OCI-LY7 (cell line): Measurements from ENCODE around the gene CASS4.

- PRO-cap, result no peak
- RAMPAGE, long total RNA, result no peak
Measured at GRCh38 chr20:52974095-52974925, 2.2 kb downstream of the TSHZ2 start.

- PRO-cap, result no peak
- RAMPAGE, long total RNA, result no peak
Measured at GRCh38 chr20:52984106-52984583, 12.0 kb downstream of the TSHZ2 start.

DNA sequence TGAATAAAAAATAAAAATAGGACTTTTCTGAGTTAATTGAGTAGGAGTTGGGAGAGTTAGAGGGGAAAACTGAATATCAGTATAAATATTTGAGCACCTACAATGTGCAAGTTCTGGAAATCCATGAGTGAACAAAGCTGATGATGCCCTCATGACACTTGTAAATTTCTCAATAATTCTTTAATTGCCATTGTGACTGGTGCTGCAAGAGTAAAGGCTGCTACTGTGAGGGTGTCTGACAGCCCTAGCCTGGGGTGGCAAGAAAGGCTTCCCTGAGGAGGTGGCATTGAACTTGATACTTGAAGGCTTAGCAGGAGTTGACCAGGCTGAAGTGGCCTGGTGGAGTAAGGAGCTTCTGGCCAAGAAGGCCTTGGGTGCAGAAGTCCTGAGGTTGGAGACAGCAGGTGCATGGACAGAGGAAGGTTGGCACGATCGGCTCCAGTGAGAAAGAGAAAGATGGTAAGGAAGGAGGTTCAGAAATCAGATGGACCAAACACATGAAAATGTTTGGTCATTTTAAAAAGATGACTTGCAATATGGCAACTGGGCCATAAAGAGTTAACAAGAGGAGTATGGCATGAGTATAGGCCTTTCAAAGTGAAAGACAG lies 34.8 kb downstream of the TSHZ2 start:
- PRO-cap, result no peak
- RAMPAGE, long total RNA, result no peak

GRCh38 chr20:53503310-53503938 lies 90.2 kb downstream of the ZNF217 start:
- PRO-cap, result no peak
- RAMPAGE, long total RNA, result no peak

DNA sequence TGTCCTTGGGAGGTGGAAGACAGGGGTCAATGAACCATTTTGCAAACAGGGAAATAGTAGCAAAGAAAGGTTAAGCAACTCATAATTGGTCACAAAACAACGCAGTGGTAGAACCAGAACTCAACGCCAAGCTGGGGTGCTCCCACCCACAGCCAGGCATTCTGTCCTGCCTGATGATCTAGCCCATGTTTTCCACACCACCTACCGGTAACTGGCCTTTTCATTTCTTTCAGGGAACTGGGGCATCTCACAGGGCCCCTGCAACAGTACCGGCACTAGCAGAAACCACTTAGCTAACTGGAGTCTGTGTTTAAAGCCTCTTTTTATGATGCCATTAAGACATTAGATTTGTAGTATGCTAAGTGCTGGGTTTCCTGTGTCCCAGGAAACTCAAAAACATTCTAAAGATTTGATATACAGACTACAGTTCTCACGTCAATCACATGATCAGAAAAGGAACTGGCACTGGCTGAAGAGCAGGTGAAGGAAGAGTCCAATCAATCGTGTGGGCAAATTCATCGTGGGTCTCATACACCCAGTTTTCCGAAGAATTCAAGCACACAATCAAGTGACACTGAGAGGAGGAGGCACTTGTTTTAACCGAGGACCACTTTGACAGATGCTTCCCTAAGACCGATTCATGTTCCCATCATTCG lies 13.7 kb downstream of the ZNF217 start:
- PRO-cap, result no peak
- RAMPAGE, long total RNA, result no peak

DNA sequence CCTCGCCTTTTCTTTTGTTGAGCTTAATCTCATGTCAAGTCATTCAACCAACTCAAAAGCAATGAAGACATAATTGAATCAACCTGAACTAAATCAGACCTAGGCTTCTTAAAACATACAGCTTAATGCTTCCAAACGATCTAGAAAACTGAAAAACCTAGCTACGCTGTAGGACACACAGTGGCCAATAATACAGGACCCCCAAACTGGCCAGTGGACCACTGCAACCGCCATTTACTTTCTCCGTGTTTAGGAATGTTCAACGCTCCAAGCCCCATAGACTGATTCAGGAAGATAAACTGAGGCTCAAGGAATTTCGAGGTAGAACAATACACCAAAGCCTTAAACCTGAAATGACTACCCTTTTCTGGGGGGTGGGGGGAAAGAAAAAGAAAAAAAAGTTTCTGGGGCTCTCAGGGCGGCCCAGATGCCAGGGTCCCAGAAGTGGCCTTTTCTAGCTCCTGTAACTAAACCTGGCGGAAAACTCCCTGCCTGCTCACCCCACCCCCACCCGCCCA lies 1.6 kb downstream of the ZNF217 start:
- PRO-cap, result no peak
- RAMPAGE, long total RNA, result no peak

- PRO-cap, result bidirectional peak, plus-strand start at chr20:53623764, minus-strand start at chr20:53623510
- RAMPAGE, long total RNA, result start-site peak on the minus strand at chr20:53623510-53623531, 19 and 9 reads in 2 replicates
Measured at GRCh38 chr20:53623048-53624342, 29.9 kb upstream of the ZNF217 start.

GRCh38 chr20:53750950-53751683 lies 157.5 kb upstream of the ZNF217 start:
- PRO-cap, result bidirectional peak, plus-strand start at chr20:53751559, minus-strand start at chr20:53751463
- RAMPAGE, long total RNA, result no peak

DNA sequence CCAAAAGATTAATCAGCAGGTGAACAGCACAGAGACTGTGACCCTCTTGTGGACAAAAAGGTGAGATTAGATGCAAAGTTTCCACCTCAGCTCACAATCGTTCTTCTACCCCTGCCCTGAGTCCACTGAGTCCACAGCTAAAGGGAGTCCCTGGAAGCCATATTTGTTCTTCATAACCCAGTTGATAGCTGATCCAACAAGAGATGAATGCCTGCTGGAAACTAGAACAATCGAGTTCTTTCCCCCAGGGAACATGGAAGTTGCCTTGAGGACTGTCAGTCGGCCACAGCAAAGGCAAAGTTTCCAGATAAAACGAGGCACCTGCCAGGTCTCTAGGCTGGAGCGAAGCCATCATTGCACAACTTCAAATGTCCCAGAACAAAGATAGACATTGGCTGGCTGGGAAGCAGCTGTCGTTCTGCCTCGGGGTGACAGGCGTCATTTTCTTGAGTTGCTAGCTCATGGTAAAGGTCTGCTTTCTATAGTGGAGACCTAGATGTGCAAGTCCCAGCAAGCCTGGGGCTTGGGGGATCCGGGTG lies 184.3 kb upstream of the ZNF217 start:
- PRO-cap, result no peak
- RAMPAGE, long total RNA, result no peak

- PRO-cap, result no peak
- RAMPAGE, long total RNA, result no peak
Measured at GRCh38 chr20:53884968-53885428, 185.4 kb downstream of the BCAS1 start.

DNA sequence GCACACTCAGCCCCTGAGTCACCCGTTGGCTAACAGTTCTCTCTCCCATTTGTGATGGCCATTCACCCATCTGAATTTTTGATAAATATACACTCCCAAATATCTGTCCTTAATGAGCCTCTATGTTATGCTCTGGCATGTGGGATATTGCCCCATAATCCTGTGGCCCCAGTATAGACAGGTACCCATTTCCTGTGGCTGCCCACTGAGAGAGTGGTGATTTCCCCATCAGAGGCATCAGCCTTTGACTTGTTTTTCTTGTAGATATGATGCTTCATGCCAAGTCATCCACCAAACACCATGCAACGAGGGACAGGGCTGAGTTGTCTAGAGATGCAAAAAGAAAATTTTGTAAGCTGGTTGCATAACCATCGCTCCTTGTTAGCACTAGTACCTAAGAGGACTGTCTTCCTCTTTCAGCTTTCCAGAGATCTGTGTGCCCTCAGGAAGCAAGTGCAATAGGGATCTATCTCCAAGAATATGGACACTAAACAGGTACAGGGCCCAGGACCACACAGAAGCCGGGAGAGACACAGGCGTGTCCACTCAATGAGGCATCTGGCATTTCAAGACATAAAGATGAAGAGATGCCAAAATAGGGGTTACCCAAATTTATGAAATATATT lies 166.8 kb downstream of the BCAS1 start:
- PRO-cap, result no peak
- RAMPAGE, long total RNA, result no peak

- PRO-cap, result no peak
- RAMPAGE, long total RNA, result no peak
Measured at GRCh38 chr20:53957294-53957709, 113.1 kb downstream of the BCAS1 start.

GRCh38 chr20:54859670-54859960 lies 384.2 kb downstream of the DOK5 start:
- PRO-cap, result no peak
- RAMPAGE, long total RNA, result no peak

DNA sequence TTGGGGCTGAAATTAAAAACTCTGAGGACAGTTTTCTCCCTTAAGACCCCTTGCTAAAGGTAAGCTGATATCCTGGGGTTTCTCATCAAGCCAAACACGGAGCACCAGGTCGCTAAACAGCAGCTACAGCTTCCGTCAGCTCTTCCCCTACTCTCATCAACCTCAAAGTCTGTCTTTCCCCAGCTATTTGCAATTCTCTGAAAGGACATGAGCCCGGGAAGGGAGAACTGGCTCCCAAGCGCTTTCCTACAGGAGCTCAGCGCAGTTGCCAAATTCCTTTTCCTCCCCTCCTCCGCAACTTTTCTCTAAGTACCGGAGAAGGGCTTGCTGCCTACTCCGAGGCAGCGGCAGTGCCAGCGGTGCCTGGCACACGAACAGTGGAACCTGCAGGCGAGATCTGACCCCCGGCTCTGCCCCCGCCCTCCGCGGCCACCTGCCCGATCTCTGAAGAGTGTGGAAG lies 2.3 kb downstream of the CBLN4 start:
- PRO-cap, result no peak
- RAMPAGE, long total RNA, result no peak

- PRO-cap, result no peak
- RAMPAGE, long total RNA, result no peak
Measured at GRCh38 chr20:56146783-56147180, 101.8 kb upstream of the MC3R start.

DNA sequence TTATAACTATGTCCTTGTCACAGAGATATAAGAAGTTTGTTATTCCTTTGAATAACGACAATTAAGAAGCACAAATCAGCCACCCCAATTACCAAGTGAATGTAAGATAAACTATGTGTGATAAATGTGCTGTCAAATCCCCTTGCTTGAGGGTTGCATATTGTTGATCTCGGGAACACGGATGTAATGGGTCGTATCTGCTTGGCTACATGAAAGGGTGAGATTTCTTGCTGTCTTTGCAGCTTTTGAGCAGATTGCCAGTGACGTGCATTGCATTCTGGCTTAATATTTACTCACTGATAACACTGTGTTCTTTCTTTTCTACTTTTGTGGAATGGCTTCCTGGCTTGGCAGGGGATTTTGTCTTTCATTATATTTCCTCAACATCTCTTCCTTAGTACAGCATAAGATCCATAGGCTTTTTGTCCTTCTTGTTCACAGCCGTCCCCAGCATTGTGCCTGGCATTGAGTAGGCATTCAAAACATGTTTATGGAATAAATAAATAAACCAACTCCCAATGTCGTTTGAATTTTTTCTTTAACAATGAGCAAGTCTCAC lies 10.4 kb upstream of the FAM210B start:
- PRO-cap, result no peak
- RAMPAGE, long total RNA, result no peak

- PRO-cap, result no peak
- RAMPAGE, long total RNA, result no peak
Measured at GRCh38 chr20:56359310-56359764, 563 bp downstream of the FAM210B start.

- PRO-cap, result no peak
- RAMPAGE, long total RNA, result no peak
Measured at GRCh38 chr20:56403112-56404228, 8.6 kb upstream of the CASS4 start.

DNA sequence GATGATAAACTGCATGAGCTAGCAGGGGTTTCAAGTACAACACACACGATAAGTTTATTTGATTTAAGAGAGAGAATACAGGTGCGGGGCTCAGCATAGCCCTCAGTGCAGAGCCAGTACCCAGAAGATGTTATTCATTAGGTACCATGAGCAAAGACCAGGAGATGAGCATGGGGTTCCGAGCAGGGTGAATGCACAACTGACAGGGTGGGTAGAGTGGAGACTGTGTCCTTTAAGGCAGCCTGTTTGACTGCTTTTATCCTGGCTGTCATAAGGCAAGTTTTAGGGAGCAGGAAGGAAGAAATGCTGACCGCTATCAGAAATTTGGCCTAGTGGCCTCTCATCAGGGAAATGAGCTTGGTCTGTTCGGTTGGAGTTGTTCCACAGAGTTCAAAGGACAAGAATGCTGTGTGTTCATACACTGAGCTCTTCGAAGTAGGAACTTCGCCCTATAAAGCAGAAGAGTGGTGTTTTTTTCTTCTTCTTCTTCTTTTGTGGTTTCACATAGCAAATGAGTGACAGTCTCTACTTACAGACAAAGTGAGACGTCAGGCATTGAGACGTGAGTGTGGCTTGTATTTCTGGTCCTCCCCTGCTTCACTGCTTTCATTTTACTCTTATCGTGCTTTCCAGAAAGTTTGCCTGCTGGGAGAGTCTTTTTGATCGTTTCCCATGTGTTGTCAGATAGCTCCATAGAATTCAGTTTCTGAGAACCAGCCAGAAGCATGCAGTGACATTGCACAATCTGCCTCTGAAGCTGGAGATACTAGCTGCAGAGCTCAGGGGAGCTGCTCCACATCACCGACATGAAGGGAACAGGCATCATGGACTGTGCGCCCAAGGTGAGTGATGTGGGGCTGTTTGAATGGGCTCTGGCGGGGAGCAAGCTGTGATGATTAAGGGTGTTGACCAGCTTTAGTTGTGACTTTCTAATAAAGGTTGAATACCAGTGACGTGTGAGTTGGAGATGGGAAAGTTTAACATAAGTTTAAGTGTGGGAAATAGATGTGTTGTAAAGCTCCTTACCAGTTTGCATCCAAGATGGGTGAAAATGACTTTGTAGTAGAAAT lies at the start of gene CASS4:
Gene CASS4, plus strand, starts transcription at position 608 of the 1,070 bp plus-strand sequence.
- PRO-cap, result no peak
- RAMPAGE, long total RNA, result no peak

DNA sequence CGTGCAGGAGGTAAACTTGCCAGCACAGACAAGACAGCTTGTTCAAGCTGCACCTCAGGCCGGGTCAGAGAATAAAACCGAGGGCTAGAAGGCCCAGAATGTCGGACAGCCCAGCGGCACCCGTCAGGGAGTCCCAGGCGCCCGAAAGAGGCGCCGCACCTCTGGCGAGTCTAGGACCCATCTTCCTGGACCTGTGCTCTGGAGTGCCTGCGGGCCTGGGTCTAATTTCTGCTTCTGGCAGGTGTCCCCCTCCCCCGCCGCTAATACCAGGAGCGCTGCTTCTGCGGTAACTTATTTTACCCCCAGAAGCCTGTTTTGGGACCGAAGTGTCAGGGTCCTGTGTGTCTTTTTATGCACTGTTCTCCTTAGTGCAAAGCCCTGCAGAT lies 1.7 kb upstream of the TFAP2C start:
- PRO-cap, result no peak
- RAMPAGE, long total RNA, result no peak